Neural cell (in vitro differentiated cells): ENCODE data around the gene RAX.

DNA sequence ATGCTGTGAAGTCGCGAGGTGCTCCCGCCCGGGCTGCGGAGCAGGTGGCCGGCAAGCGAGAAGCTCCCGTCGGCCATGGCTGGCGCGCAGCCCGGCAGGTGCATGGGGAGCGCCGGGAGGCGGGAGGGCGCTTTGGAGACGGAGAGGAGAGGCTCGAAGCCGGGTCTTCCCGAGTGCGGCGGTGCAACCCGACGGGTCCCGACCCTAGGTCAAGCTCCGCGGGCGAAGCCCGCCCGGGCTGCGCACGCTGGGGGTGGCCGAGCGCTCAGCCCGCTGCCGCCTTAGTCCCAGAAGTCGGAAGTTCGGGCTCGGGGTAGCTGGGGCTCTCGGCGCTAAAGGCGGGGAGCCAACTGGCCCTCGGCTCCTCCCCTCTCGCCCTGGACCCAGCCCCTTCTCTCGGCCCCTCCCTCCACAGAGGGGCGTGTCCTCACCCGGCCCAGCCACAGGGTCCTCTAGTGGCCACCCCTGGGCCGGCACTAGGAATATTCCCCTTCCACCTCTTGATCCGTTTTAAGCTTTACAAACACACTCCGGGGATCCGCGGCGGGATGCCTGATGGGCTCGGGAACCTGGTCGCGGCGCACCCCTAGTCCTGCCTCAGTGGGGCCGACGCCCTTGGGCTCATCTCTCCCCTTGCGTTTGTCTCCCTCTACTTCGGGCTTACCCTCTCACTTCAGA lies at the start of gene RAX:
RAX (minus strand) TSS at position 352 of the 678 bp plus-strand sequence.
- RAMPAGE, long total RNA = no peak

DNA sequence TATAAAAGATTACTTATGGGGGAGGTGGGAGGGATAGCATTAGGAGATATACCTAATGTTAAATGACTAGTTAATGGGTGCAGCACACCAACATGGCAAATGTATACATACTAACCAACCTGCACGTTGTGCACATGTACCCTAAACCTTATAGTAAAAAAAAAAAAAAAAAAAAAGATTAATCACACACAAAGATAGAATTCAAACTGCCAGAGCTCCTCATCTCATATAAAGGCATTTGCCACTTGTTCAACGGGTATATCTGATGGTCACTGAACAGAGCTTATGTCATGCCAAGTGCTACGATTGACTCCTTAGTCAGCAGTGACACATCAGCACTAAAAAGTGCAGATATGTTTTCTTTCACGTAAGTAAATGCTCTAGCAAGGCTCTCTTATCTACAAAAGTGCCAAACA lies 1.2 kb downstream of the LMAN1 start:
- RAMPAGE, long total RNA = no peak

GRCh38 chr18:59469400-59469889 lies 110.4 kb upstream of the LMAN1 start:
- RAMPAGE, long total RNA = no peak

DNA sequence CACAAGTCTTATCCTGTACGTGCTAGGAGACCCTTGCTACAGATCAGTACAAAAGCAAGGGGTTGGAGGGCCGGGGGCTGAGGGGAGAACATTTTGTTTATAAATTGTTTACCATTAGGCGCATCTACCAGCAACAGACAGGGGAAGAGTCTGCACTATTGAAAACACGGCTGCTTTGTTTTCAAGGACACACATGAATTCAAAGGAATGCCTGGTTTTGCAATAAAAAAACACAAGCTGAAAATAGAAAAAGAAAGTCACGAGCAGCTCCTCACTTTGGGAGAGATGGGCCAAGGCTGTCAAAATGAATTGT lies 73.6 kb downstream of the CCBE1 start:
- RAMPAGE, long total RNA = no peak

GRCh38 chr18:59881652-59882846 lies 17.7 kb upstream of the PMAIP1 start:
- RAMPAGE, long total RNA = no peak

- RAMPAGE, long total RNA = no peak
These were observed 255.5 kb downstream of the RNF152 start for GRCh38 chr18:61637158-61637781.

DNA sequence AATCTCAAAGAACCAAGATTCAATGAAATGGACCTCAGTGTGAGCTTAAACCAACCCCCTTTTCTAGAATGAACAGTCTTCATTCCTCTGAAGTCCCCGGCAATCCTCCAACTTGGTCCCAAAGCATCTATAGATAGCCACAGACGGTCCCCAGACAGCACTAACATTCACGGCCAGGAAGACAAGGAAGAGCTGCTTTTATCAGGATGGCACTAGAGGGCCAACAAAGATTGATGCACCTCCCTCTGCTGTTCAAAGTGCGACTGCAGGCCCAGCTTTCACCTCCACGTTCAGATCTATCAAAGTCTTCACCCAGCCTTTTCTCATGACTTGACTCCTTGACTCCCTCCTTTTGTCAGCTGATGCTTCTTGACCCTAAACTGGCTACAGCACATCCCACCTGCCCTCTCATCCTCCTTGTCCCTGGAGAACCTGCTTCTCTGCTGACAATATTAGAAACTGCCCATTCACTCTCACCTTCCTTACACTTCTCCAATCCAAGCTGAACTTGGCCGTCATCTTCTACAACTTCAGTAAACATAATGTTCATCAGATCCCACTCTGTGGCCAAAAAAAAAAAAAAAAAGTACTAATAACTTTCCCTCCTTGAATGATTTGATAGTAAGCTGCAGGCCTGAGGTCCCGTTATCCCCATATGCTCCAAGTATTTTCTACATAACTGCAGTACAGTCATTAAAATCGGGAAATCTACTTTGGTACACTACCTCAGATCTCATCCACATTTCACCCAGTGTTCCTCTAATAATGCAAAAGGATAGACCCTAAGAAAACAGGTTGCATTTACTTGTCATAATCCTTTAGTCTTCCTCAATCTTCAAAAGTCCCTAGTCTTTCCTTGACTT lies 54.1 kb downstream of the RNF152 start:
- RAMPAGE, long total RNA = no peak

DNA sequence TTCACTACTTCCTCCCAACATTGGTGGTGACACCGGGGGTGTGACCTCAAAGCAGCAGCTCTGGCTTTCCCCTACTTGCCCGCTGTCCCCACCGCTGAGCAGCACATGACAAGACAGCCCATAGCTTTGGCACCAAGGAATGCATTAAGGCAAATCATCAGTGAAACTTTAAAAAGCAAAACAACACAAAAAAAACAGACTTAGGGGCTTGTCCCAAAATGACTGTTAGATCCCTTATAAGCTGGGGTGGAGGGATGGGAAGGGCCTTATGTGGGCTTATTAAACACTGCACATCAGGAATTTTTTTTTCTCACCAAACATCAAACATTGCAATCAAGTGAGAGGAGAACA lies 26.1 kb downstream of the RNF152 start:
- RAMPAGE, long total RNA = no peak

- RAMPAGE, long total RNA = no peak
These were observed 25.1 kb upstream of the PHLPP1 start for GRCh38 chr18:62690252-62690728.

GRCh38 chr18:62715994-62716517 lies 715 bp downstream of the PHLPP1 start:
- RAMPAGE, long total RNA = no peak

GRCh38 chr18:62739762-62740369 lies 24.5 kb downstream of the PHLPP1 start:
- RAMPAGE, long total RNA = no peak

GRCh38 chr18:62741012-62742076 lies 26.0 kb downstream of the PHLPP1 start:
- RAMPAGE, long total RNA = no peak

GRCh38 chr18:63138937-63139543 lies 180.5 kb downstream of the BCL2 start:
- RAMPAGE, long total RNA = no peak

DNA sequence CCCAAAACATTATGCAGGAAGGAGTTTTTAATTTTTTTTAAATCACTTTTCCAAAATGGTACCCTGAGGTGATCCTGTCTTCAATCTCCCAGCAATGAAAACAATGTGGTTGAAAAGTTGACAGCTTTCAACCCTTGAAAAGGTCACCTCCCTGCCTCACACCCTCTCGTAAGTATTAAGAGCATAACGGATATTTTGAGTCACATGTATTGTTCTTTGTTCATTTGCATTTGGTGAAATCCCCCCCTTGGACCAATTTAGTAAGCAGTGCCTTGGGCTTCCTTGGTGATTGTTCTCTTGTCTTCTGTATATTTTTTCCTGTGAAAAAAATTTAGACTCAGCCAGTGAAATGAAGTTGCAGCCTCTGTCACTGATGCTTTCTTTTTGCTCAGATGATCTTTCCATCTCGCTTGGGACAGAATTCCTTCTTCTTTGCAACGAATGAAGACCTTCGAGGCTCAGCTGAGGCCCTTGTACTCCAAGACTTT lies 158.5 kb downstream of the BCL2 start:
- RAMPAGE, long total RNA = no peak

DNA sequence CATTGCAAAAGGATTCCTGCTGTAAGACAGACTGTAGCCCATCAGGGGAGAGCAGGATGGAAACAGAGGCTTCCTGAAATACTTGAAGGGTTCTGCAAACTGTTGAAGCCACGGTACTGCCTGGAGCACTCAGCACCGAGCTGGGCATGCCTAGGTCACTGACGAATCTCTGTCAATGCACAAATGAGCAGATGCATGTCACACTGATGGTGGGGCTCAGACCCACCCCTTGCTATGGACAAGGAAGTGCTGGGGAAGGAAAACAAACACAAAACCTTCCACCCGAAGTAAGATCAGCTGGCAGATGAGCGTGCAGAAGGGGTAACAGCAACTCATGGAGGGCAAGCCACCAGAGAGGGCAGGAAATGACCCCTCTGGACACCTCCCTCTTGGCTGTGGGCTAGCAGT lies 136.7 kb downstream of the BCL2 start:
- RAMPAGE, long total RNA = no peak

GRCh38 chr18:63197299-63197780 lies 122.2 kb downstream of the BCL2 start:
- RAMPAGE, long total RNA = no peak

DNA sequence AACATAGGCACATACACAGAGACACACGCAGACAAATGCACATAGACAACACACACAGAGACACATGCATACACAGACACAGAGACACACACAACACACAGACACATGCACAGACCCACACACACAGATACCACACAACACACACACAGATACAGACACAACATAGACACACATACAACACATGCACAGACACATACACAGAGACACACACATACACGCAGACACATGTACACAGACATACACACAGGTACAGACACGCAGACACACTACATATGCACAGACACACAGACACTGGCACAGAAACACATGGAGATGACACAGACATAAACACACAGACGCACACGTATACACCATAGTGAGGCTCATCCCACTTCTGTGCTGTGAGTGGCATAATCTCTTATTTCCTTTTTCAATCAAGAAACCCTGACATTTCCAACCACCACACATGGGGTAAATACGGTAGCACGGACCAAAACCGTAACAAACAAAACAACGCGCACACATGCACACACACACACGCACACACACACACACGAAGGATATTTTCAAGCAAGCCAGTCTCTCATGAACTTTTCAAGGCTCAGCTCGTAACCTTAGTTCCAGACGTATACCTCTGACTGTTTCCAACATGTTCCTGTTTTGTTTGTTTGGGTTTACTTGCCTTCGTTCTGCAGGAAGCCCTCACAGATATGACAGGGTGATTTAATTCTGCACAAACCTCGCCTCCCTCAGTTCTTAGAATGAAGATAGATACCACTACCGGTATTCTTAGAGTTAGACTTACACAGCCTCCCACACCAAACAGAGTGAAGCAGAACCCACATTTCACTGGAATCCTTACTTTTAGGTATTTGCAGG lies 119.9 kb downstream of the BCL2 start:
- RAMPAGE, long total RNA = no peak

- RAMPAGE, long total RNA = no peak
These were observed 82.5 kb downstream of the BCL2 start for GRCh38 chr18:63236923-63237590.

DNA sequence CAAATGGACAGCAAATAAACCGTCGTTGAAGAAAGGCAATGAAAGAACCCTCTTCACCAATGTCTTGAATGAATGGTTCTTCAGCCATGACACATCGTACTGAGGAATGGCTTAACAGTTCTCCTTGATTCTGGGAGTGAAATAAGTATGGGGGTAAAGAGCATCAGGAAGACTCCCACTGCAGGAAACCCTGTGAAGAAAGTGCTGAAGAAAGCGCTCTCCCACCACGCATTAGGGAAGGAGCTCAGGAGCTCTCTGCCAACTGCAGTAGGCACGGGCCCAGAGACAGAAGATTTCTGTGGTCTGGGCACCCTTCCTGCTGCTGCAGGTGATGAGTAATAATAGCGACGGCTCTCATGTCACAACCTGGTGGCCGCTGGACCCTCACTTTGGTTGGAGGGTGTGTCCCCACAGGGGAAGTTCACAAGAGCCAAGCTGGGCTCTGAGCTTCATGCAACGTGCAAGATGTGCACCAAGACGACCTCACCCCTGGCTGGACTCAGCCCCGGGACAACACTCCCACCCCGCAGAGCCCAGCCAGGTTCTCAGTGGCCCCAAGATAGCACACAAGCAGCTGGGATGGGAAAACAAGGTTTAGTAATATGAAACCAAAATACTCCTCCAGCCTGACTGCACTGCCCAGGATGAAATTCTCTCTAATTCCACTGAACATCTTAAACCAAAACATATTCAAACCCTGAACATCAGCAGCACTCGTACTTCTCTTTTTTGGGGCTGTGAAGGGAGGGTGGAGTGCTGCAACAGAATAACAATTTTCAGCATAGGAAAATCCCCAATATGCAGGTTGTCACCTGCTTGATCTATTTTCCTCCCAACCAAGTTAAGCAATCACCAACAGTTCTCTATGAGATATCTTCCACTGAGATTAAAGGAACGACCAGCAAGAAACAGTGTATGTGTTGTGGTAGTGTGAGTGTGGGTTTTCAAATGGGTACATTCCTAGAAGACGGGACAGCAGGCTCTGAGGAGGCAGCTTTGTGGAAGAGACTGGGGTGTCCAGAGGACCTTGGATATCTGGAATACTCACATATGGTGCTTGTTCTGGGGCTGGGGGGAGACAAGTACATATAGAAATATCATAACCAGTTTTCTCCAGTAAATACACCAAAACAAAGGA lies 26.6 kb downstream of the BCL2 start:
- RAMPAGE, long total RNA = no peak

GRCh38 chr18:63306159-63306848 lies 13.3 kb downstream of the BCL2 start:
- RAMPAGE, long total RNA = no peak